Tibial artery (tissue), 1 donor: ENCODE data around the gene ENKUR.

DNA sequence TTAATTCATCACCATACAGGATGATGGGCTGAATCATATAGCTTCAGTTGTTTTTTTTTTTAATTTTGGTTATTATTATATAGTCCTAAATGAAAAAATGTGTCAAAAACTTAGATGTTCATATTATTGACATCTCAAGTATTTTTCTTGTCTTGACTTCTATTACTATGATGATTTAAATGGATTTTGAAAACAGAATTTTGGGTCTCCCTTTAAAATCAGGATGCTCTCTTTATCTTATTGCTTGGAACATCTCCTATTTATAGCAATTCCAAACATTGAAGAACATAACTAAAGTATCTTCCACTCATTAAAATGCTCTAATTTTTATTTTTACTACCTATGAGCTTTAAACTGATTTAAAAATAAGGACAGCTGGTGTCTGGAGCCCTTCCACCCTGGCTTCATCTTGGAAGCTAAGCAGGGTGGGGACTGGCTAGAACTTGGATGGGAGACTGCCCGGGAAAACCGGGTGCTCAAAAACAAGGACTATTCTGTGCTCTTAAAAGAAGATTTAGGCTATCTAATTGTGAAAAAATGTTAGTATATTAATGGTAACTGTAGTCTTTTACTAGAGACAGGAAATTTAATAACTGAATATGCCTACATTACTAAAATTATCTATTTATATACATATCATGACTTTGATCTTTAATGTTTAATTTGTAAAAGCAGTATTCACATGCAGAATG is 69.2 kb downstream of the ARMC3 start:
- PRO-cap = no peak

GRCh38 chr10:23097208-23097808 is 1.9 kb downstream of the MSRB2 start:
- PRO-cap = no peak

DNA sequence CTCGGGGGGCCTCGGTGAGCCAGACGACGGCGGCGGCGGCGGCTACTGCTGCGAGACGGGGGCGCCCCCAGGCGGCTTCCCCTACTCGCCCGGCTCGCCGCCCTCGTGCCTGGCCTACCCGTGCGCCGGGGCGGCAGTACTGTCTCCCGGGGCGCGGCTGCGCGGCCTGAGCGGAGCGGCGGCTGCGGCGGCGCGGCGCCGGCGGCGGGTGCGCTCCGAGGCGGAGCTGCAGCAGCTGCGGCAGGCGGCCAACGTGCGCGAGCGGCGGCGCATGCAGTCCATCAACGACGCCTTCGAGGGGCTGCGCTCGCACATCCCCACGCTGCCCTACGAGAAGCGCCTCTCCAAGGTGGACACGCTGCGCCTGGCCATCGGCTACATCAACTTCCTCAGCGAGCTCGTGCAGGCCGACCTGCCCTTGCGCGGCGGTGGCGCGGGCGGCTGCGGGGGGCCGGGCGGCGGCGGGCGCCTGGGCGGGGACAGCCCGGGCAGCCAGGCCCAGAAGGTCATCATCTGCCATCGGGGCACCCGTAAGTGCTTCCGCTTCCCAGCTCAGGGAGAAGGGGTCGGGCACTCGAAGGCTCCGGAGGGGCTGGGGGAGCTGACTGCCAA is 779 bp downstream of the PTF1A start:
- PRO-cap = no peak

- PRO-cap = no peak
Observed at GRCh38 chr10:23345904-23346362, 1.3 kb upstream of the C10orf67 start.

- PRO-cap = no peak
Observed at GRCh38 chr10:24034656-24035149, 174.2 kb upstream of the KIAA1217 start.

- PRO-cap = no peak
Observed at GRCh38 chr10:24115893-24116194, 93.1 kb upstream of the KIAA1217 start.

DNA sequence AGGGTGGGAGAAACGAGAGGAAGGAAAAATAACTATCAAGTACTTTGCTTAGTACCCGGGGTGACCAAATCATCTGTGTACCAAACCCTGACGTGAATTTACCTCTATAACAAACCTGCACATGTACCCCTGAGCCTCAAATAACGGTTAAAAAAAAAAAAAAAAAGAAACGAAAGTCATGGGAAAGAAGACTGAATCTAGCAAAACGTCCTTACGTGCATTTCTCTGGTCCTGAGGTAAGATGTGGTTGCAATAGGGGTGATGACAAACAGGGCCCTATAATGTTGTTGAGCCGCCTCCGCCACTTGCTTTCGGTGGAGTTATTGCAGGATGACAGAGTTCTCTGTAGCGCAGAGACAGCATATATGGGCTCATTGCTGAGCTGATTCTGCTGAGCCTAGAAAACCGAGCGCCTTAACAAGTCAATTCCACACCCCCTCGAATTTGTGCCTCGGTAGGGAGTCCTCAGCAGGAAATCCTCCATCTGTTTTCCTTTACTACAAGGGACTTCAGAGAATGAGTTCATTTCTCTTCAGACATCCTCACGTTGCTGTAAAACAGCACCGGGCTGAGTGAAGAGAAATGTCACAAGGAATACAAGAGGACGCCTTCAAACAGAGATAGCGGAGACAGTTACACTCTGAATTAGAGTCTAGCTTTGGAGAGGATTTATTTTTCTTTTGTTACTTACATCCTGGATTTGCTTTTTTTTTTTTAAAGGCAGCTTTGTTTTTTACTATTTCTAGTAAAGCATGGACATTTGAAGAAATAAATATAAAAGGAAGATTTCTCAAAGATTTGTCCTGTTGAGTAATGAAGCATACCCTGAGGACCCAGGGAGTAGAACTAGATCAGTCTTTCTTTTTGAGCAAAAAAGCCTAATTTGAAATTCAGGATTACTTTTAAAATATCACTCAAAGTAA is 90.7 kb upstream of the KIAA1217 start:
- PRO-cap = unidirectional peak, plus-strand start at position 526 of the sequence

- PRO-cap = no peak
Observed at GRCh38 chr10:24119907-24120171, 89.1 kb upstream of the KIAA1217 start.

- PRO-cap = no peak
Observed at GRCh38 chr10:24262864-24263485, 54.0 kb downstream of the KIAA1217 start.

- PRO-cap = no peak
Observed at GRCh38 chr10:24416222-24416644, 207.3 kb downstream of the KIAA1217 start.

DNA sequence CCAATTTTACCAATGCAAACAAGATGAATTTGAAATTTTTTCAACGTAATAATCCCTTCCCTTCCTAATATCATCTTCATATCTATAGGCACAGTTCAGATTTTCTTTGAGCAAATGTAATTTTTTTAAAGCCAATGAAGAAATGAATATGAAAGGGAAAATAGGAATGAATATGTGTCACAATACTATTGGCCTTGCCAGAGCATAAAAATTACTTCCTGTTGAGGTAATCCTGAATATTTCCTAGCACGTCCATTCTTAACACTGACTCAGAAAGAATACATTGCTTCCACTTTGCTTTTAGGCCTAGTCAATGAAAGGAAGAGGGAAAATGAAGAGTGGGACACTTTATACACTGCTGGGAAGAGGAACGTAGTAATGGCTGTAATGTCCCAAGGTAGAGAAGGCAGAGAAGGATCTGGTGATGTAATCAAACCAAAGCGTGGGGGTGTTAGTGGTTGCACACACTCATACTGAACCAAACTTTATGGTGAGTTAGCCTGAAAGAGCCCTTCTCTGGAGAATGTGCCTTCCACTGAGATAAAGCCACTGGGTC is 254.7 kb downstream of the KIAA1217 start:
- PRO-cap = no peak

- PRO-cap = no peak
Observed at GRCh38 chr10:24467160-24467605, 256.5 kb downstream of the ARHGAP21 start.

DNA sequence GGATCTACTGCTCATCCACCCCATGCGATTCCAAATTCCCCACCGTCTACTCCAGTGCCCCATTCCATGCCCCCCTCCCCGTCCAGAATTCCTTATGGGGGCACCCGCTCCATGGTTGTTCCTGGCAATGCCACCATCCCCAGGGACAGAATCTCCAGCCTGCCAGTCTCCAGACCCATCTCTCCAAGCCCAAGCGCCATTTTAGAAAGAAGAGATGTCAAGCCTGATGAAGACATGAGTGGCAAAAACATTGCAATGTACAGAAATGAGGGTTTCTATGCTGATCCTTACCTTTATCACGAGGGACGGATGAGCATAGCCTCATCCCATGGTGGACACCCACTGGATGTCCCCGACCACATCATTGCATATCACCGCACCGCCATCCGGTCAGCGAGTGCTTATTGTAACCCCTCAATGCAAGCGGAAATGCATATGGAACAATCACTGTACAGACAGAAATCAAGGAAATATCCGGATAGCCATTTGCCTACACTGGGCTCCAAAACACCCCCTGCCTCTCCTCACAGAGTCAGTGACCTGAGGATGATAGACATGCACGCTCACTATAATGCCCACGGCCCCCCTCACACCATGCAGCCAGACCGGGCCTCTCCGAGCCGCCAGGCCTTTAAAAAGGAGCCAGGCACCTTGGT is 250.3 kb downstream of the ARHGAP21 start:
- PRO-cap = no peak

DNA sequence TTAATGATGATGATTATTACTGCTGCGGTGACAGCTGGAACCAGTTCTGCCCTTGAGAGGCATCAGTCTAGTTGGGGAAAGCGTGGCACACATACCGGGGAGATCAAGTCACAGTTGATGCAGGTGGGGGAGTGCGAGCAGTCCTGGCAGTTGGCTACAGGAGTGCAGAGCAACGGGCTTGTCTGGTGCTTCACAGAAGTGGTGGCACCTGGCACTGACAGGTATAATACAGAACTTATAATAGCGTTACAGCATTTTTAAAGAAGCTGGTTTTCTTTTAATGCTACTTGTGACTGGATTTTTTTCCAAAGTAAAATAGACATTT is 172.9 kb downstream of the ARHGAP21 start:
- PRO-cap = no peak

DNA sequence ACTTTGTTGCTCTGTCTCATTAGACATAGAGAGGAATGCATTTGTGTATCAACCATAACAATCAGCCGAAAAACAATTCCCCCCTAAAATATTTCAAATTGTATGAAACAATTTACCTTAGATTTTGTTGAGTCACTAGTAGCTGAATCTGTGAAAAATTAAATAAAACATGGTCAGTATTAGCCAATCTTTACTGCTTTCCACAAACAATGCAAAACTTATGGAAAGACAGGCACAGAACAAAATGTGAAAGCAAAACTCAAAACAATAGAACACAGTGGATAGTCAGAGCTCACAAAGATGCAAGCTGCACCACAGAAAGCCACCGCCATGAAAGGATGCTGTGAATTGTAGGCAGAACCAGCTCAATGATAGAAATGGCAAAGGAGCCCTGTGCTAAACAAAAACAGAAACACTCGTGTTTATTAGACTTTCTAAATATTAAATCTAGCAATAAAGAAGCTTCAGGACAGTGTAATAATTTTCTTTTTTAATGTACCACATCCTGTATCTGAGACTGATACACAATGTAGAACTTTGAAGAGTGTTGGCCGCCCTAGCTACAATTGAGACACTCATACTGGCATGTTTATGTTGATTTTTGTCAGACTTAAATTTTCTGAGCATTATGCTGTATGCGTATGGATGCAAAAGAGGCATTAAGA is 134.4 kb downstream of the ARHGAP21 start:
- PRO-cap = no peak

DNA sequence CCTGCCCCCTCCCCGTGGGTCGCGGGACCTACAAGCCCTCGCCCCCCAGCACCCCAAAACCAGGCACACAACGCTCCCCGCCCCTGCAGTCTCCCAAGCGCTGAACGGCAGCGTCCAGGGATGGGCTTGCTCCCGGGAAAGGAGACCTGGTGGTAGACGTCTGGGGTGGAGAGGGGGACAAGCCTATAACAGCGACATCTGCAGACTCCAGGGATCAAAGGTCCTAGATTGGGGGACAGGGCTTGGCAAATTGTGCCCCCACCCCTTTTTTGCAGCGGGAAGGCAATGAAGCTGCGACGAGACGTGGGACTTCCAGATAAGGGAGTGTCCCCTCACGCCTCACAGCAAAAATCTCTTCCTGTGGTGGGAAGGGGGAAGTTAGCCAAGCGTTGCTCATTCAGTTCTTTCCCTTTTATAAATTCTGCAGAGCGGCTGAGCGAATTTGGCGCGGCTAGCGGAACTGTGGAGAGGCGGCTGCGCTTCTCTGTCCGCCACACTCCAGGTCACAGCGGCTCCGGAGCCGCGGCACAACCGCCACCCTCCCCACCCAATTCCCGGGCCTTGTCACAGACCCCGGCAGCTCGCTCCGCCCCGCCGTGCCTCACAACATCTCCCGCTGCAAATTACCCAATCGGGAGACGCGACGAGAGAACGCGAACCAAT is 540 bp upstream of the ARHGAP21 start:
- PRO-cap = unidirectional peak, minus-strand start at position 318 of the sequence; bidirectional peak, plus-strand start outside the sequence, minus-strand start at position 553 of the sequence

- PRO-cap = no peak
Observed at GRCh38 chr10:24762935-24763422, 39.3 kb upstream of the ARHGAP21 start.

DNA sequence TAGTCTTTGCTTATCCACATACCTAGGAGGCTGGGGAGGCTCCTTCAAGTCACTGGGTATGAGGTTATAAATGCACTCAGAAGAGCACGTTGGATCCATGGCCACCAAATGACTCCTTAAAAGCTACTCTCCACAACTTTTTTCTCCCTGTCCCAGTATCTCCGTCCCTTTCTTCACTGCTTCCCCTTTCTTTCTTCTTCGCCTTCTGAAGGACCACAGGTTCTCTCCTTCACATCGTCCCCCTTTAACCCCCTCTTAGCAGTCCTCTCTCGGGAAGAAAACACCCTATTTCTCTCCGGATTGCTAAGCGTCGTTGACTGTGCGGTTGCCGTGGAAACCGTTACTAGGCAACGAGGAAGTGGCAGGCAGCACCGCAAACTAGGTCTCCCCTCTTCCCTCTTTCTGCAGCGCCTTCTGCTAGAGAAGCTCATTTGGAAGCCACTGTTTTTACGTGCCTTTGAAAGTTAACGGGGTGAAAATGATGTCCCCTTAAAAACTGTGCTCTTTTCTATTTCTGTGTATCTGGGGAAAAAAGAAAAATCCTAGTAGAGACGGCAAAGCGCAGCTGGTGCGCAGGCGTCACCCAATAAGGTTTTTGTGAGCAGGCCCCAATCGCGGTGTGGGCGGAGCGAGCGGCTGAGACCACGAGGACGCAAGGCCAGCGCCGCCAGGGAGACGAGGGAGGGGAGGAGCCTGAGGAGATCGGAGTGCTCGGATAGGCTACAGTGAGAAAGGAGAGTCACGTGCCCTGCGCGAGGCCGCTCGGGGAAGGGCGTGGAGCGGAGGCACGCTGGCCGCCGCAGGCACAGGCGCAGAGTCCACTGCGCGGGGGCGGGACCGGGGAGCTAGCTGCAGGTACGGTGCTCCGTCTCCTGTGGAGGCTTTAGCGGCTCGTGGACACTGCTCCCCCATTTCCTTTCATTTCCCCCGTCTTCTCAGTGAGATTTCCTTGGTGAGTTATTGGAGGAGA is at the start of gene ENKUR:
Gene ENKUR, minus strand, starts transcription at position 321 of the 970 bp plus-strand sequence.
- PRO-cap = bidirectional peak, plus-strand start at position 824 of the sequence, minus-strand start at position 597 of the sequence

- PRO-cap = no peak
Observed at GRCh38 chr10:25061529-25062005, 45.2 kb downstream of the THNSL1 start.

DNA sequence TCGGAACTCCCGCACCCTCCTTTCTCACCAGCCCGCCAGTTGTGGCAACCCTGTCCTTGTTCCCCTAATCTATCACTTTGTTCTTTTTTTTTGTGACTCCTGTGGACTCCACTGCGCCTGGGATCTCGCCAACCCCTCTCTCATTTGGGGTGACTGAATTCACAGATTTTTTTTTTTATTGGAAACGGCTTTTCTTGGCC is 4.5 kb upstream of the GAD2 start:
- PRO-cap = no peak